PC-3 (cell line): ENCODE measurements around a stretch of chr21.

DNA sequence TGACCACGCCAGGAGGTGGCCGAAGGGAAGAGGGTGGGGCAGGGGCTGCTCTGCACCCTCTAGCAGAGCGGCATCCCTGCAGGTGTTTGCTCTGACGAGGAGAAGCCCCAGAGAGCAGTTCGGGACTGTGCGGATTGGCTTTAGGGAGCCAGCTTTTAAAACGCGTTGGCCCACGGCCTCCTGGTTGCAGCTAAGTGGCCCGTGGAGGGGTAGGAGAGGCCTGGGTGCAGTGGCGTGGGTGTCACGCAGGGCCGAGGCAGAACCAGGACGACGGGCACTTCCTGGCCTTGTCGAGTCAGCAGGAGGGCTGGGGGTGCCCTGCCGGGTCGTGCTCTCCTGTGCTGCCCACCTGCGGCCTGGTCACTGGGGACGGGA, 987 bp downstream of the PDXK start:
- RAMPAGE, long total RNA: no peak

DNA sequence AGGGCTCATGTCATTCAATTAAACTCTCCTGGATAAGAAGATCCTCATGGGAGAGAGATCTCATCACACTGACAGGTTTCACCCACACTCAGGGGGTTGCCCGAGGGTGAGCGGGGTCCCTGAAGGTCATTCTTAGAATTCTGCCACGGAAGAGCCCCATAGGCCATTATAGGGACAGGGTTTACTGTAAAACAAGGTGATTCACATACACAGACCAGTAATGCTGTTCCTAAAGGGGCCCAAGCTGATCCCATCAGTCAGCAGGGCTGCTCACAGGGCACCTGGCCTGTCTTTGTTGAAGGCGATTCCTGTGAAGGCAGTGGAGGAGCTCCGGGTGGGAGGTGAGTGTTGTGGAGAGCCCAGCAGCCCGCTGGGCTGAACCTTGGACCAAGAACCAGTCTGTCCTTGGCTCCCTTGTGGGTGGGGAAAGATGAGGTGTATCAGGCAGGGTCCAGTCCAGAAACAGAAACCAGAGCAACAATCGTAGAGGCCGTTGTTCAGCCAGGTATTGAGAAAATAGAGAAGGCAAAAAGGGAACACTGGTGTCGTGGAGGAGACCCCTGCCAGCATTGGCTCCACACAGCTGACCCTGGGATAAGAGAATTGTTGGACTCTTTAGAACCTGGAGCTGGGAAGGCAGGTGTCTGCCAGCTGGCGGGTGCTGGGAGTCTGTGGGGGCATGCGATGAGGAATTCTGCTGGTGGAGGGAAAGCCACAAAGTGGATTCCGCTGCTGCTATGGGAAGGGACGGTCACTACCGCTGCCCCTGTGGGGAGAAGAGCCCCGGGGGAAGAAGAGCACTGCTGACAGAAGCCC, 12.6 kb downstream of the PDXK start:
- RAMPAGE, long total RNA: no peak

- RAMPAGE, long total RNA: no peak
Observed at GRCh38 chr21:43733362-43734353, 14.7 kb downstream of the PDXK start.

- RAMPAGE, long total RNA: no peak
Observed at GRCh38 chr21:43736003-43736651, 17.2 kb downstream of the PDXK start.

DNA sequence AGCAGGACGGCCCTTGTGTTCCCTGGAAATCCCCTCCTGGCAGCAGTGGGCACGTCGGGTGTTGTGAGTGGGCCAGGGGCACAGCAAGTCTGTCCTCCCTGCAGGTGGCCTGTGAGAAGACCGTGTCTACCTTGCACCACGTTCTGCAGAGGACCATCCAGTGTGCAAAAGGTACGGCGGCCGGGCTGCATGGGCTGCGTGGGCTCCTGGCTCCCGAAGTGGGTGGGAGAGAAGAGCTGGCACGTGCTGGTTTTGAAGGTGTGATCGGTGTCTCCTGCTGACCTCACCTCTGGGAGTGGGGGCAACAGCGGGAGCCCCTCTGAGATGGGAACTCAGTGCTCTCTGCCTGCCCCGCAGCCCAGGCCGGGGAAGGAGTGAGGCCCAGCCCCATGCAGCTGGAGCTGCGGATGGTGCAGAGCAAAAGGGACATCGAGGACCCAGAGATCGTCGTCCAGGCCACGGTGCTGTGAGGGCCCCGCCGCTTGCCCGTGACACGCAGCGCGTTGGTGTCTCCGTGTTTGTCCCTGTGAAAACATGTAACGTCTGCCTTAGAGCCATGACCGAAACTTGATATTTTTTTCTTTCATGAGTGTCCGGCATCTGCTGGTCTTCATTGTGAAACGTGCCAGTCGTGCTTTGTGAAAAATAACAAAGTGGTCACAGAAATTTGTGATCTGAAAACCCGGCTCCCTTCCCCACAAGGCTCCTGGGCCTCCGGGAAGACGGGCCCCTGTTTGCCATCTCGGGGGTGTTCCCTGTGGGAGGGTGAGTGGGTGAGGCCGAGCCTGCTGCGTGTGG, 20.3 kb downstream of the CSTB start:
- RAMPAGE, long total RNA: no peak

GRCh38 chr21:43783190-43783758, 6.1 kb upstream of the RRP1 start:
- RAMPAGE, long total RNA: no peak

DNA sequence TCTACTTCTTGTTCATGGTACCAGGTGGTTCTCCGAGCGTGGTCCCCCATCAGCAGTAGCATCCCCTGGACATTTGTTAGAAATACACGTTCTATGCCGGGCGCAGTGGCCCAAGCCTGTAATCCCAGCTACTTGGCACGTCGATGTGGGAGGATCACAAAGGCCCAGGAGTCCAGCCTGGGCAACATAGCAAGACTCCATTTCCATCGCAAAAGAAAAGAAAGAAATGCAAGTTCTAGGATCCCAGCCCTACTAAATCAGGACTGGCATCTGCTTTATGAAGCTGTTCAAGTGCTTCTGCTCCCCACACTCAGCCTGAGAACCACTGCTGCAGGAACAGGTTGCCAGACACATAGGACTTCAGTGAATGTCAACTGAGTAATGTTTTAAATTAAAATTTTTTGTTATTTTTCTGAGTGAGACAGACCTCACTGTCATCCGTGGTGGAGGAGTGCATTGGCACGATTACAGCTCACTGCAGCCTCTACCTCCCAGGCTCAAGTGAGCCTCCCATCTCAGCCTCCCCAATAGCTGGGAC, 880 bp downstream of the RRP1 start:
- RAMPAGE, long total RNA: no peak

DNA sequence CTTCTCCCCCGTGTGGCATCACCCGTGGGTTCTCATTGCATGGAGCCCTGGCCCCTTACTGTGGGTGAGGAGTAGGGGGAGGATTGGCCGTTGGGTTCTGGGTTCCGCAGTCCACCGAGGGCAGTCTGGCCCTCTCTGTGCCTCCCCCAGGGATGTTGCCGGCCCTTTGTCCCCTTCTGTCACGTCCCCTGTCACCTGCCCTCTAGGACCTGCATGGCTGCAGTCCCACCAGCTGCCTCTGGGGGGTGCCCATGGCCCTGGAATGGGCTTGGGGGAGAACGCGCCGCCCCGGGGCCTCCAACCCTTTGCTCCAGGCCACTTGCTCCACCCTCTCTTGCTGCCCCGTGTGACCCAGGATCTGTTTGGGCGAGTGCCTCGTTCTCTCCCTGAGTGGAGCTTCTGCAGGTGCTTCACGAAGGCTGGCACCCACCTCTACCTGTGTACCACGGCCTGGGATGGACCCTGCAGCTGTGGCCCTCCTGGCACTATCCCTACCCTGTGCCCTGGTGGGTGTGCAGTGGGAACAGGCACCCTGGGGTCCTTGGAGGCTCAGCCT, 21.4 kb downstream of the RRP1 start:
- RAMPAGE, long total RNA: no peak

DNA sequence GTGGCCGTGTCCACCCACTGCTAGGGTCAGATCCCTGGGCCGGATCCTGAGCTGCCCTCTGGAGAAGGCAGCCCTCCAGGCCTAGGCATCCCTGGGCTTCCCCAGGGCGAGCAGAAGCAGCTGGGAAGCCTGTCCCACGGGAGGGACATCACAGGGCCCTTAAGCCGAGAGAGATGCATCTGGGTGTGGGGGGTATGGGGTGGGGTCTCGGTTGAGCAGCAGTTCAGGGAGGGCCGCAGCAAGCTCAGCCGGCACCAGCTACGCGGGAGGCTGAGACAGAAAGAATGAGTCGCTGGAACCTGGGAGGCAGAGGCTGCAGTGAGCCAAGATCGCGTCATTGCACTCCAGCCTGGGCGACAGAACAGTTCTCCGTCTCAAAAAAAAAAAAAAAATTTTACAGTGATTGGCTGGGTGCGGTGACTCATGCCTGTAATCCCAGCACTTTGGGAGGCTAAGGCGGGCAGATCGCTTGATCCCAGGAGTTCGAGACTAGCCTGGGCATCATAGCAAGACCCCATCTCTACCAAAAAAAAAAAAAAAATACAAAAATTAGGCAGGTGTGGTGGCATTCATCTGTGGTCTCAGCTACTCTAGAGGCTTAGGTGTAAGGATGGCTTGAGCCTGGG, 37.7 kb downstream of the RRP1 start:
- RAMPAGE, long total RNA: no peak

- RAMPAGE, long total RNA: no peak
Observed at GRCh38 chr21:43902274-43902855, 37.3 kb downstream of the AGPAT3 start.

- RAMPAGE, long total RNA: no peak
Observed at GRCh38 chr21:44034457-44035308, 22.6 kb downstream of the TRAPPC10 start.

- RAMPAGE, long total RNA: no peak
Observed at GRCh38 chr21:44037518-44038062, 25.5 kb downstream of the TRAPPC10 start.

DNA sequence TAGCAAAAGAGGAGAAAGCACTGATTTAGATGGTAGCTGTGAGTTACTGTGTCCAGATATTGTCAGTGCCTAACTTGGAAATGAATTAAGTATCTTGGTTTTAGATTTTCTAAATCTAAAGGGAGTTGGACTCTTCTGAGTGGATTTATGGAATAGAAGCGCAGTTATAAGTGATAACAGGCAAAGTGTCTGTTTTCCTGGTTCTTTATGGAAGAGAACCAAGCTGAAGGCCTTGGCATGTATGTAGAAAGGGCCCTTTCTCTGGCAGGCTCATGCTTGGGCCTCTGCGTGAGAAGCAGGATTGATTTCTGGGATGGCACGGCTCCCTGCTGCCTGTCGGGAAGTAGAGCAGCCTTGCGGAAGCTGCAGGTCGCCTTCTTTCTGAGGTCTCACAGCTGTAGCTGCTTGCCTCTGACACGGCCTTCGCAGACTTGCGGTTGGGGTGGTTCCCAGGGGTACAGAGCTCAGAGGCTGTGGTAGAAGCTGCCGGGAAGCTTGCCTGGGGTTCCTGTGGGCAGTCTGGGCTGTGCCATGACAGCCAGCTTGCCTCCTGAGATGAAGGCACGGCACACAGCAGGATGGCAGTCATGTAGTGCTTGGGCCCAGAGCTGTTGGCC, 39.3 kb downstream of the TRAPPC10 start:
- RAMPAGE, long total RNA: no peak

GRCh38 chr21:44077177-44078340, 29.6 kb upstream of the PWP2 start:
- RAMPAGE, long total RNA: no peak

DNA sequence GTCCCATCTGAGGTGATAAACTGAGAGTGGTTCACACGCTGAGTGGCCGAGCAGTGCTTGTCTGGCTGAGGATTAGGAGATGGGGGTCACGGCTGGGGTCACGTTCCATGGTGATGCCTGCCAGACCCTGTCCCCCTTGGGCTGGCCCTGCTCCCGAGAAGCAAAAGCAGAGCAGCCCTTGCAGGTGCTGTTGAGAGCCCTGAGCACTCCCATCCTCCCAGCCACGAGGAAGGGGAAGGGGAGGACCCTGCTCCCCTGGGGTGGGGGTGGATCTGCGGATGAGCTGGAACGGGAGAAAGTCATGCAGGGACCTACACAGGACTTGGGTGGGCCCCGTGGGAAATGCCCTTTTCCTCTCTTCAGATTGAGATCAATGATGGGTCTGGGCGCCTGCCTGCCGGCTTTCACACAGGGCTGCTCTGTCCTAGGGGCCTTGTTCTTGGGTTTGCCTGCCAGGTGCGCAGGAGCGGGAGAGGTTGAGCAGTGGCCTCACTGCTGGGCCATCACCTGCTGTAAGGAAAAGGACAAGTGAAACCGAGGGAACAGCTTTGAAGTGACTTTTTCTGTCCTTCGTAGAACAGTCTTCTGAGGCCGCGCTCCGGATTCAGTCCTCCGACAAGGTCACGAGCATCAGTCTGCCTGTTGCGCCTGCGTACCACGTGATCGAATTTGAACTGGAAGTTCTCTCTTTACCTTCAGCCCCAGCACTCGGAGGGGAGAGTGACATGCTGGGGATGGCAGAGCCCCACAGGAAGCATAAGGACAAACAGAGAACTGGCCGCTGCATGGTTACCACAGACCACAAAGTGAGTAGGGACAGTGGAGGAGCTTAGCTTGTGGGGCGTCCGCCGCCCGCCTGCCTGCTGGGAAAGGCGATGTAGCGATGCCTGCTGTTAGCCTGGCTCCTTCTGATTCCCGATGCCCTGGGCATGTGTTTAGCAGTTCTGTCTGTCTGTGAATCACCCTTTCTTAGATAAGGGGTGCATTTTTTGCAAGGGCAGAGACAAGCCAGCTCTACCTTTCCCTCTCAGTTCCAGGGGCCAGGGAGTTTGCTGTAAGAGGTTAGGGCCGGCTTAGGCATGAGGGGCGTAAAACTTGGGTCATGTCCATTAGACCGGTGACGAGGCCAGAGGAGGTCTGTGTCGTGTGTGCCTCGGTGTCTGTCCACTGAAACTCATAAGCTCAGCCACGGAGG, 19.7 kb upstream of the PWP2 start:
- RAMPAGE, long total RNA: no peak

GRCh38 chr21:44294517-44294931, 5.3 kb upstream of the PFKL start:
- RAMPAGE, long total RNA: no peak

GRCh38 chr21:44460856-44461821, 5.8 kb downstream of the LRRC3 start:
- RAMPAGE, long total RNA: no peak

DNA sequence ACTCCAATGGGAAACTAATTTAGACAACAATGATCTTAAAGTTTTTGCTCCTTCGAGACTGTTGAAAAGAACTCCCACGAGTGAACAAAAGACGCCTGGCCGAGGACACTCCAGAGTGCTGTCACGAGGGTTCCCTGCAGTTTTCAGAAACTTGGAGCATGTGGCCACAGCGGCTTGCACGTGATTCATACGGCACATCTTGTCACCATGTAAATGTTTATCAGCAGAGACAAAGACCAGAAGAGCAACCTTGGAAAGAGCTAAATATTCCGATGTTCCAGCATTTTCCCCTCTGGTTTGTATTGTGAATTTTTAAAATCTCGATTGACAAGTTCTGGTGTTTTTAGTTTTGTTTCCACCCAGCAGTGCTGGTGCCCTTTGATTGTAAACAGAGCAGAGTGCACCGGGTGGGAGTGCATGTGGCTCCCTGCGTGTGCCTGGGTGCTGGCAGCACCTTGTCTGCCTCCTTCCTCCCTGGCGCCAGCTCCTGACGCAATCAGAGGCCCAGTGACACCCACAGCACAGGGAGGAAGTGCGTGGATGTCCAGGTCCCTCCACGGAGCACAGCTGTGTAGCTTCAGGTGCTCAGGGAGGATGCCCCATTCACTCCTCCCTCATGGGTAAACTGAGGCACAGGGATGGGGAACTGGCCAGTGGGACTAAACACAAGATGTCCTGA, 23.0 kb downstream of the LRRC3 start:
- RAMPAGE, long total RNA: no peak

GRCh38 chr21:44483972-44484488, 28.7 kb downstream of the LRRC3 start:
- RAMPAGE, long total RNA: no peak

DNA sequence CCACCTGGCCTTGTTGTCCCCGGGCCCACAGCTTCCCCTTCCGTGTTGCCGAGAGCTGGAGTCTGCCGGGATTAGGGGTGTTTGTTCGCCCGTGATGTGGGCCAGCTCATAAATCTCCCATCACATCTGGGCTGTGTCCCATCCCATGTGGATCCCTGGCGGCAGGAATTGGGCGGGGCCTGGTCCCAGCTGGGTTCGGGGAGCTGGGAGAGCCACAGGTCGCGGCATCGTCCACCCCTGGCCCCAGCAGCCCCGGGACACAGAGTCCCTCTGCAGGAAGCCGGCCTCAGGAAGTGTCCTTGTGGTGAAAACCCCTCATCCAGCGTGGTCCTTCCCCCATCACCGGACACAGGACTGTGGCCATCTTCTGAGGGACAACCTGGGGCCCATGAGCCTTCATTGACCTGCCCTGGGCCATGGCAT, 259 bp upstream of the KRTAP10-6 start:
- RAMPAGE, long total RNA: no peak